Temporal lobe (tissue), 2 donors: Measurements from ENCODE around the gene PIK3CA.

DNA sequence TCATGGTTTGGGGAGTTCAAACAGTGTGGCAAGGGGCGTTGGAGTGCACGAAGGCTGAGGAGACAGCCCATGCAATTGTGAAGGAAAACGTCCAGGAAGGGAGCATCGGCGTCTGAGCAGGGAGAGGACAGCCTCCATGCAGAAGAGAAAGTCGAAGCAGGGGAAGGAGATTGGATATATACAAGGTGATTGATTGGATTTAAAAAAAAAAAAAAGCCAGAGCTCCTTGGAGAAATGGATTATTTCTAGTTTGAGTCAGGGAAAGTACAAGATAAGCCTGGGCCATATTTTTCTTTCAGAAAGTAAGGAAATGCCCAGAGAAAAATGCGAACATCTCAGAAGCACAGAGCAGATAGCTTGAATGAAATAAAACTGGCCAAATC lies 836.8 kb downstream of the TBL1XR1 start:
- RAMPAGE, long total RNA = no peak

DNA sequence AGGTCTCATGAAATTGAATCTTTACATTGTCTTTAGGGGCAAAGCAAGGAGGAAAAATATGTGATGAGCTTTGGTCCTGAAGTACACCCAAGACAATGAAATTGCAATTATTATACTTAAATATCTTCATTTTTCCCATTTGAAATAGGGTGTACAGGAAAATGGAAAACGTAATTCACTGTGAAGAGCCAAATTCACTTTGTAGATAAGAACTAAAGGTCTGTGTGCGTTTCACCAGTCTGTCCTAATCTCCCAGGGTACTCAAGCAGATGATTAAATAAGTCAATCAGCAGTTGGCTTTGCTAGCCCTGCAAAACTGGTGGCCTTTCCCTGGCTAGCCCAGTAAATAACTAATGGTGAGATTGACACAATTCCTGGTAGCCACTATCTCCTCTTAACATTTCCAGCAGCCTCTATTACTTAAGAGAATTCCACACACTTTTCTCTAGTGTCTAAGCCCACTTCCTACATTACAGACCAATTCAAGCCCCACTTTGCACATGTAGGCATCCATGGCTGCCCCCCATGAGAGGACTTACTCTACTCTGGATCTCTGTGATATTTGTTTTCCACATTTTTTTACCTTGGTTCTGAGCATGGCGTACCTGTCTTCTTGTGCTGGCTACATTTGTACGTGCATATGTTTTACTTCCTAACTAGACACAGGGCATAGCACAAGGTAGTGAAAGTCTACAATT lies 389.3 kb downstream of the TBL1XR1 start:
- RAMPAGE, long total RNA = no peak

DNA sequence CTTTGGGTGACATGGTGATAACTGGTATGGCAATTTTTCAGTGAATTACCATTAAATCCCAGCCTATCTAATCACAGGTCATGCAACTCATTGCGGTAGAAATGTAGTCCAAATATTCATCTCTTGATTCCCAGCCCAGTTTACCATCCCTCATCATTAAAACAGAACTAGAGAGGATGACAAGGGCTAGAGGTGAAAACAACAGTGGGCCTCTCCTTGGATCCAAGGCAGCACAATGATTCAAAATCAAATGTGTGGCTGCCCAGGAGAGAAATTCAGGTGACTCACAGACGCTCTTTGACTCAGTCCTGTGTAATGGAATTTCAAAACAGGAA lies 246.6 kb downstream of the TBL1XR1 start:
- RAMPAGE, long total RNA = no peak

- RAMPAGE, long total RNA = no peak
These were observed 112.7 kb downstream of the TBL1XR1 start for GRCh38 chr3:177084560-177085033.

GRCh38 chr3:177169925-177170552 lies 27.2 kb downstream of the TBL1XR1 start:
- RAMPAGE, long total RNA = no peak

- RAMPAGE, long total RNA = no peak
These were observed 3.2 kb downstream of the TBL1XR1 start for GRCh38 chr3:177193772-177194770.

GRCh38 chr3:177237089-177237480 lies 39.8 kb upstream of the TBL1XR1 start:
- RAMPAGE, long total RNA = no peak

- RAMPAGE, long total RNA = no peak
These were observed 49.5 kb upstream of the TBL1XR1 start for GRCh38 chr3:177246709-177247293.

- RAMPAGE, long total RNA = no peak
These were observed 281.1 kb upstream of the TBL1XR1 start for GRCh38 chr3:177478277-177478910.

DNA sequence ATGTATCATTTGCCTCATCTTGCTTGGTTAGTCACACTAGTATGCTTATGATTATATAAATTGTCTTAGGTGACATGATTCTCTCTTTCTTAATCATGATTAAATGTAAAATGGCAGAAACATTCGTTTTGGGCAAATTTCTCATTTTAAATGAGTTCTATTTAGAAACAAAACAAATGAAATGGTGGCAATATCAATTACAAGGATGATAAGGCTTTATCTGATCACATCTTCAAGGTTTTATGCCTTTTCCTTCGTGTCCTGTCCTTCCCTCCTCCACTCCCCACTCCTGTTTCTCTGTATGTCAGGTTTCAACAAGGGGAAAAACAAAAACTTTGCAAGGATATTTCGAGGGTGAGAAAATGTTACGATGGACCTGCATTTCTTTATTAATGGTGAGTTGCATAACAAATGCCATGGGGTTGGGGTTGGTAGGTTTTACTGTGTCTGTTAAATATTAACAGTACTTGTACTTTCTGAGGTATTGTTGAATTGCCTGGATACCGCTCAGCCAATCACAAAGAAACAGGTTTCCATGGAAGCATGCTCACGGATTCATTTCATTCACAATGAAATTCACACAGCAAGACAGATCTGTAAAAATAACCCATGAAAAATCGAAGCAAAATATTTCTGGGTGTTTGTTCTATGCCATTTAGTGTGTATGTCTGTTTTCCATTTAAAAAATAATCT lies 479.5 kb upstream of the TBL1XR1 start:
- RAMPAGE, long total RNA = no peak

- RAMPAGE, long total RNA = no peak
These were observed 123.1 kb upstream of the KCNMB2 start for GRCh38 chr3:178413165-178413571.

- RAMPAGE, long total RNA = no peak
These were observed 15.7 kb downstream of the KCNMB2 start for GRCh38 chr3:178551768-178552492.

DNA sequence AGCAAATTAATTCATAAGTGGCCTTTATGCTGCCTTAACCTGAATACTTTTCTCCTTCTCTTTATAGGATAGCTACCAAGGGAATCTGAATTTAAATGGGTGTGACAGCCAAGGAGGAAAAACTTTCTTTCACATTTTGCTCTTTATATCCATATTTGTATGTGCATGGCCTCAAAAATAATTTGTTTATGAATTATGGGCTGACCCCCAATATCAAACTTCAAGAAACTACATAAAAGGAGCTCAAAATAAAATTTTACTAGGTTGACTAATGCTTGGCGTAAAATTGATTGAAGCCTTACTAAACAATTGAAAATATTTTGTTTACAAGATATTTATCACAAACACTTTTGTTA lies 251.2 kb downstream of the ZMAT3 start:
- RAMPAGE, long total RNA = no peak

GRCh38 chr3:179019837-179020563 lies 51.6 kb downstream of the ZMAT3 start:
- RAMPAGE, long total RNA = no peak

GRCh38 chr3:179147895-179148908 lies at the start of gene PIK3CA:
Gene PIK3CA, plus strand, starts transcription at chr3:179148357.
- RAMPAGE, long total RNA = no peak

DNA sequence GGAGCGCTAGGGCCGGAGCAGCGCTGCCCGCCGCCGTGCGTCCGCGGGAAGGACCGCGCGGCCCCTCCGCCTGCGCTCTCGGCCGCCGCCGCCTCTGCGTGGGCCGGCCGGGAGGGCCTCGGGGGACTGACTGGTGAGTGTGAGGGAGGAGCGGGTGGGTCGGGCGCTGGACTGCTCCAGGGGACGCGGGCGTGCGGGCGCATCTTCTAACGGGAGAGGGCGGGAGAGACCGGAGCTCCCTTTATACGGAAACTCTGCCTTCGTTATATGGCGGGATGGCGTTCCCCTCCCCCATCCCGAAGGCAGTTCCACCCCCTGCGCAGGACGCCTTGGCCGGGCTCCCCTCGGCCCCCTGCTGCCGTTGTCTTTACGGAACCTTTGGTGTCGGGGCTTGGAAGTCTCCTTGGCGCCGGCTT lies 336 bp downstream of the ZNF639 start:
- RAMPAGE, long total RNA = no peak

- RAMPAGE, long total RNA = no peak
These were observed 12.3 kb downstream of the GNB4 start for GRCh38 chr3:179438694-179439575.

DNA sequence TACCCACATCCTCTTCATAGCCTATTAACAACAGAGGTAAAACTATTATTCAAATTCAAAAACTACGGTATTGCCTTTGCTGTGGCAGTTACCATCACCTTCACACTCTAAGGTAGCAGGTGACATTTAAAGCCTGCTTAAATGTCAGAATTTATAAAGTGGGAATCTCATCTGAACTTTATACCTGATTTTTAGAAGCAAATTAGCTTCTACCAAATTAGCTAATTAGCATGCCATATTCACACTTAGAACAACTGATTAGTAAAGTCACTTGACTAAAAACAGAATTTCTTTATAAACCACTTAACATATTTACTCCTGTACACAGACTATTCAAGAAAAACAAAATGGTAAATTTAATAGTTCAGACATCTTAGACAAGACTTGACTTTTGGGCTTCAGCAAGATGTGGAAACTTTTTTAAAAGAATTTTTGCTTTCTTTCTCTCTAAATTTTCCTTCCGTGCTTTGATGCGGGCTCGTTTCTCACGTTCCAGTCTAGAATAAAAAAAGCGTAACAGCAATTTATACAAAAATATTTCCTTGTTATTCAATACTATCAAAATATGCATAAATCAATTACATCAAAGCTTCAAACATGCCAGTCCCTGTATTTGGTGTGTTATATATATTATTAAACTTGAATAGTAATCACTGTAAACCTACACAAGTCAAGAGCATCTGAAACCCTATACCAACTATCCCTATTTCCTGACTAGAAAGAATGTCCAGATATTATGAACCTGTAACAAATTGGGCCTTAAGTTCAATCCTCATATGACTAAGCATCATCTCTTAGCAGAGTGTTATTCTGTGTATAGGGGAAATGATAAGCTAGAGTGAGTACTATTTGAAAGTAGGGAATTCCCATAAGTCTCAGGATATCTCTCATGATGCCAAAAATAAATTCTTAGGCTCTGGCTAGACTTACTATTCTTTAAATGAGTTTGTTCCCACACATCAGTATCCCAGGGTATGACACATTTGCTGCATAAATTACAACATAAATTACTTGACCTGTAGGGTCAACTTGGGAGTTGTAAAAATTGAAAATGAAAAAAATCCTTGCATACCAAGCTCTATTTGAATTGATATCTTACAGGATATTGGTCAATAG lies 15.6 kb downstream of the MRPL47 start:
- RAMPAGE, long total RNA = no peak

GRCh38 chr3:179653784-179654102 lies 903 bp downstream of the USP13 start:
- RAMPAGE, long total RNA = no peak

DNA sequence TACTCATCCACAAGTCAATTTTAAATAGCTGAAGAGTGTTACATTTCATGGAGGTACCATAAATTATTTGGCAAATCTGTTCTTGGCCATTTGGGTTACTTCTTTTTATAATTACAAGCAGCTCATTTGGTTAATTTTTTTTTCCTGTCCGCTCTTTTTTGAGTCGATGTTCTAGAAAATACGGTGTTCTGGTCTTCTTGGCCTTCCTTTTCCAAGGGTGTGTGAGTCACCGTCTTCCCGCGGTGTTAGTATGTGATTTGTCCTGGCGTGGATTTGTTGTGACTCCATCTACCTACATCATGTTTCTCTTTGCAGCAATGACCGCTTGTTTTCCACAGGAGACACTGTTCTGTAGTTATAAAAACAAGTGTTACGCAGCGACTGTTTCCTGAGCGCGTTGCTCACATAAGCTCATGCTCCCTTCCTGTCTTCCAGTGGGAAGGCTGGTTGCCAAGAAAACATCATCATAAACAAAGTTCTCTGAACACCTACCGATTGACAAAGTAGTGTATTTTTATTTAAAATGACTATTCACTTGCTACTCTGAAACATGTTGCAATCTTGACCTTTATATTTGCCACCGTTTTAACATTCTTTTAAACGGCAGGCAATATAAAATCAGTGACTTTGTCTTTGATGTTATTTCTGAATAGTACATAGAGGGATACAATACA lies 18.9 kb downstream of the USP13 start:
- RAMPAGE, long total RNA = no peak